Peritoneum (tissue), 1 donor: ENCODE measurements around the gene PDE4B.

GRCh38 chr1:64019717-64020371 is 183.6 kb upstream of the UBE2U start:
- PRO-cap, result no peak

DNA sequence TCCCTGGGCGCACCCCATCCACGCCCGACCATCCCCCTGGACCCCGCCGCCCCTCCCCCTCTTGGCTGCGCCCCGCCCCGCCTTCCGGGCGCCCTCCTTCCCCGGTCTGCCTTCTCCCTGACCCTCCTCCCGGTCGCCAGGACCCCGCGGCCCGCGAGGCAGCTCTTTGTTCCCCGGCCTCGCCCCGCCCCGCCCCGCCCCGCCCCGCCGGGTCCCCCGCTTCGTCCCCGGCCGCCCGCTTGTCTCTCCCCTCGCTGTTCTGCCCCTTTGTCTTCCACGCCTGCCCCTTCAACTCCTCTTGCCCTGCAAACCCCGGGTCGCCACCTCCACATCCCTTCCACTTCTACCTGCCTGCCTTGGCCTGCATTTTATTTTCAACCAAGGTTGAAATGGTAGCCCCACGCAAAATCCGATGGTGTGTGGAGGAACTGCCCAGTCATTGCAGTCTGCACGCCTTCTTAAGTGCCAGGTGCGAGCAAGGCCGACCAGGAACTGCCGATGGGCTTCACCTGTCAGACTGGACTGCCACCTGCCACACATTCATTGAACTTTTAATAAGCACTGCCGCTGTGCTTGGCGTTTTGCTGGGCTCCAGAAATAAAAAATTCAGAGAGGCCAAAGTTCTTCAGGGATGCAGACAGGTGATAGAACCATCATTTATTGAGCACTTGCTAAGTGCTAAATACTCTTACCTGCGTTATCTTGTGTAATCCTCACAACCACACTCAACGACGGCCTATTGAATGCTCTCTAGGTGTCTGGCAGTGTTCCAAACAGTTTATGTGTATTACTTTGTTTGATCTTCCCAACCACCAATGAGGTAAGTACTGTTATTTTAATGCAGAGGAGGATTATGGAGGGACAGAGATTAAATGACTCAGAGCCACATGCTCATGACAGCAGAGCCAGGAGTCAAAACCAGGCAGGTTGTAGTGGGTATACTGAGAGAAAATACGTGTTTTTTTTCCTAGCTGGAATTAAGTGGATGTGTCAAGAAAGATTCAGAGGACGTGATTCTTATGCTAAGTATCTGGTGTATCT is 36.1 kb downstream of the CACHD1 start:
- PRO-cap, result no peak

DNA sequence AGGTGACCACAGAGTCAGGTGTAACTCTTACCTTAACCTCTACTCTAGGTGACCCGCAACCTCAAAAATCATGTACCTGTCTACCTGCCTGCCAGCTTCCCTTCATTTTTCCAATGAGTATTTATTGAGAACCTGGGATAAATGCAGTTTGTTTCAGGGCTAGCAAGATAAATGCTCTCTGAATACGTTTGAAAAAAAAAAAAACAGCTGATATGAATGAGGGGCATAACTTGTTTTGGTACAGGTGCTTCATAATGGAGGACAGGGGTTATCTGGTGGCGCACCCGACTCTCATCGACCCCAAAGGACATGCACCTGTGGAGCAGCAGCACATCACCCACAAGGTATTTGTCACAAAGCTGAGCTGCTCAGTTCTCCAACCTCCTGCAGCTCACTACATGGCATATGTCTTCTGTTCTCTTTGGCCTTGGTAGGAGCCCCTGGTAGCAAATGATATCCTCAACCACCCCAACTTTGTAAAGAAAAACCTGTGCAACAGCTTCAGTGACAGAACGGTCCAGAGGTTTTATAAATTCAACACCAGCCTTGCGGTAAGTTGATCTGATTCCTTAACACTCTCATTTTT is 71.9 kb upstream of the RAVER2 start:
- PRO-cap, result no peak

- PRO-cap, result no peak
Observed at GRCh38 chr1:64755276-64755731, 10.4 kb downstream of the RAVER2 start.

- PRO-cap, result no peak
Observed at GRCh38 chr1:64893024-64893693, 73.2 kb downstream of the JAK1 start.

- PRO-cap, result no peak
Observed at GRCh38 chr1:64930974-64931571, 35.3 kb downstream of the JAK1 start.

GRCh38 chr1:64954903-64955703 is 11.2 kb downstream of the JAK1 start:
- PRO-cap, result no peak

- PRO-cap, result no peak
Observed at GRCh38 chr1:65114247-65114637, 33.8 kb upstream of the AK4 start.

GRCh38 chr1:65163000-65163492 is 15.0 kb downstream of the AK4 start:
- PRO-cap, result no peak

GRCh38 chr1:65421297-65421665 is 813 bp downstream of the LEPR start:
- PRO-cap, result no peak

- PRO-cap, result no peak
Observed at GRCh38 chr1:65469087-65469623, 48.7 kb downstream of the LEPR start.

DNA sequence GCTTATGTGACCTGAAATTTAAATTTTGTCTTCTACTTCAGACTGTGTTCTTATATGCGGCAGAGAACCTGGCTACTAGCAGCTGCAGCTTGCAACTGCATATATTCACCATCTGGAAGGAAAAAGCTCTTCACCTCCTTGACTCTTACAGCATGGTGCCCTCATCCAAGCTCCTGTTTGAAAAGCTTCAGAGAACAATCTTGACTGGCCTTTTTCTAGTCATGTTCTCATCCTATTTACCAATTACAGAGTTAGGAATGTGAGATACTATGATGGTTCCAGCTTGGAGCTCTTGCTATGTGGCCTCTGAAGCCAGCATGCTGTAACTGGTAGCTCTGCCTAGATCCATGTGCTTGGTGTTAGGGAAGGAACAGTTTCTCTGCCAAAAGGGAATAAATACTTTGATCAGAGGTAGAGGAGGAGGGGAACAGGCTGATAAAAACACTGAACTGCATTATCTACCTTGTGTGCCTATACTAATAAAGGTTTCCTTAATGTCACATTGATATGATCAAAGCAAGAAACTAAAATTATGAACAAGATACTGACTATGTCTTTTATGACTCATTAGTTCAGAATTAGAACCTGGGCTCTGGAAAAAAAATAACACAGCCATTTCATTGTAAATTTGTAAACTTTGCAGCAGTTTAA is 92.5 kb downstream of the LEPR start:
- PRO-cap, result no peak

- PRO-cap, result no peak
Observed at GRCh38 chr1:65550131-65551001, 129.9 kb downstream of the LEPR start.

- PRO-cap, result no peak
Observed at GRCh38 chr1:65792645-65793863, at the start of gene PDE4B. PDE4B (plus strand) TSS chr1:65792895.

DNA sequence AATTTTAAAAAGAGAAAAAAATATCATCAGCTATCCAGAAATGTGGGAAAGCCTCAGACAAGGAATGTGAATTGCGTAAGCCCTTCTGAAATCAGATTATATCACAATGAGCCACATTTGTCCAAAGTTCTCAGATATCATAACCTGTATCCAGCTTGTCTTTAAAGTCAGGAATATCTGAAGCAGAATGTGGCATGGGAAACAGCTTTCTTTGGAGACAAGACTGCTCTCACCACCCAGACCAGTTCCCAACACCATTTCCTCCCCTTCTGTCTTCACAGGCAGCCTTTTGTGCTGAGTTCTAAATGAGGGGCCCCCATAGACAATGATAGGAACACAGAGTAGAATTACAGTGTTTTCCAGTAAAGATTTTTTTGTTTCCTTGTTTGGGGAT is 351.1 kb upstream of the SGIP1 start:
- PRO-cap, result no peak

- PRO-cap, result no peak
Observed at GRCh38 chr1:66276188-66276509, 257.8 kb upstream of the SGIP1 start.

DNA sequence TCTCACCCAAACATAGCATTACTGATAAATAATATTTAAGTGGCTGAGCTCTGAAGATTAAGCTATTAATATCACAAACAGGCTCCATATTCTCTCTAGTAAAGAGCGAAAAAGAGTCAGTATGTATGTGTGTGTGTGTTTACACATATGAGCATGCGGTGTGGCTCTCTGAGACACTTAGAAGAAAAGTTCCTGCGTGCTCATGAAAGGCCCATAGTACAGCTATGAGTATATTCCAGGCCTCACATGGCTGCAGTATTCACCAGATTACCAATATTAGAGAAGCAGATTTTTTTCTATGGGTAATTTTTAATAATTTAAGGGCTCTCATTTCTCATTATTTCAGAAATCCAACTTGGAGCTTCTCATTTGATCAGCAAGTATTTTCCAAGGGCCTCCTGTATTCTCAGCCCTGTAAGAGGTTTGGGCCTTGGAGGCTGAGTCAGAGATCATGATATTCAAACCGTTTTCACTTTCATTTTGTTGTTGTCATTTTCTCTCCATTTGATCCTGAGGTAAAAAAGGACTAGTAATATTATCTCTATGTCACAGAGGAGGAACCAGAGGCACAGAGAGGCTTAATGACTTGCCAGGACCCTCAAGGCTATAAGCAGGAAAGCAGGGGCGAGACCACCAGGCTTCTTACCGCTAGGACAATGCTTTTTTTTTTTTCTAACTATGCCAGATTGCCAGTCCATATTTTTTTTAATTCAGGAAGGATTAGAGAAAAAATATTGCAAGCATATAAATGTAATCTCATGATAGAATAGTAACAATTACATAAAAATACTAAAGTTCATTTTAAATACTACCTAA is 232.8 kb upstream of the SGIP1 start:
- PRO-cap, result no peak

- PRO-cap, result no peak
Observed at GRCh38 chr1:66332525-66333156, 201.3 kb upstream of the SGIP1 start.

DNA sequence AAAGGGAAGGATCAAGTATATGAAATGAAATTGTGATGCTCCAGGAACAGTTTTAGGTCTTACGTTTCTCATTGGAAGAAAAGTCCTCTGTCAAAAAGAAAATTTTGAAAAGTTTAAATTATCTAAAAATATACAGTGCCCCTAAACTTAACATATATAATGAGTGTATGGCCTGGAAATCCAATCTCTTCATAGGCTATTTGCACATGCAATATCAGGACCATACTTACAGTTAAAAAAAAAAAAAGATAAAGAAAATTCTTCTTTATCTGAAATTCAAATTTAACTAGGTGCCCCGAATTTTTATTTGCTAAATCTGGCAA is 185.6 kb upstream of the SGIP1 start:
- PRO-cap, result no peak

DNA sequence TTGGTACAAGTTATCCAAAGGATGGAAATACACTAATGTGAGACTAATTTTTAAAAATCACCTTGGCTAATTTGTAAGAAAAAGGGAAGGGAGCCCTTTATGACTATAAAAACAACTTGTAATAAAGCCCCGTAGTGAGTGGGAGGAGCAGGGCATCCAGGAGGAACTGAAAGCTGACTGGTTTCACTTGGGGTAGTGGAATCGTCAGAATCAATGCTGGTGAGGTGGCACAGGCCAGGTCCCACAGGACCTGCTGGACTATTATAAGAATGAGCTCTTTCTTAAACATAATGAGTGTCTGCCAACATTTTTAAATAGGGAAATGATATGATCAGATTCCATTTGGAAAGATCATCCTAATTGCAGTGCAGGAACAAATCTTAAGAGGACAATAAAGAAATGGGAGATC is 153.6 kb upstream of the SGIP1 start:
- PRO-cap, result no peak